Cardiac atrium fibroblast (primary cell): ENCODE data around the genes GOLIM4 and SEC62.

GRCh38 chr3:161077150-161077481 is 28.0 kb downstream of the B3GALNT1 start:
- RAMPAGE, long total RNA: no peak

DNA sequence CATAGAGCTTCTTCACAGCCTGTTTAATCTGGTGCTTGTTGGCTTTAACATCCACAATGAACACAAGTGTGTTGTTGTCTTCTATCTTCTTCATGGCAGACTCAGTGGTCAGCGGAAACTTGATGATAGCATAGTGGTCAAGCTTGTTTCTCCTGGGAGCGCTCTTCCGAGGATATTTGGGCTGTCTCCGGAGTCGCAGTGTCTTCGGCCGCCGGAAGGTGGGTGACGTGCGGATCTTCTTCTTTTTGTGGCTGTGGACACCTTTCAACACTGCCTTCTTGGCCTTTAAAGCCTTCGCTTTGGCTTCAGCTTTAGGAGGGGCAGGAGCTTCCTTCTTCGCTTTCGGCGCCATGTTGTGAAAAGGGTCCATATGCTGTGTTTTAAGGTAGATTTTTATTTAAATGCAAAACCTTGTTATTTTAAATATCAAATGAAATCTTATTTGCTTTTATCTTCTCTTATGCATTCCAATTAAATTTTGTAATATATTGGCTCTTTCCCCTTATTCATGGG is 58.0 kb upstream of the SPTSSB start:
- RAMPAGE, long total RNA: no peak

DNA sequence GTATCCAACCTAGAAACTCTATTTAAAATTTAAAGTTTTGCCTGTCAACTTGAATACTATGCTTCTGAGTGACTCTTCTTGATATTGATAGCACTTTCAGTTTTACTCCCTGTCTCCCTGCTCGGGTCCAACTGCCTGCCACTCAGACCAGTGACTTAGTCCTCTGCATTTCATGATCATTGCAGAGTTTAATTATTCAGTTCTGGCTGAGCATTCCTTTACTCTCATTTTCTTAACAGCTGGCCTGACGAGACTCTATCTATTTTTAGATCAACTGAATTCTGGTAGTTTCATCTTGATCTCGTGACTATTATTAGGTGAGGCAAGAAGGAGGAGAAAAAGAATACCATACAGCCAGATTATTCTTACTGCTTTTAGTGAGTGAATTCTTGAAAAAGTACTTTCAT is 617.4 kb downstream of the SI start:
- RAMPAGE, long total RNA: no peak

DNA sequence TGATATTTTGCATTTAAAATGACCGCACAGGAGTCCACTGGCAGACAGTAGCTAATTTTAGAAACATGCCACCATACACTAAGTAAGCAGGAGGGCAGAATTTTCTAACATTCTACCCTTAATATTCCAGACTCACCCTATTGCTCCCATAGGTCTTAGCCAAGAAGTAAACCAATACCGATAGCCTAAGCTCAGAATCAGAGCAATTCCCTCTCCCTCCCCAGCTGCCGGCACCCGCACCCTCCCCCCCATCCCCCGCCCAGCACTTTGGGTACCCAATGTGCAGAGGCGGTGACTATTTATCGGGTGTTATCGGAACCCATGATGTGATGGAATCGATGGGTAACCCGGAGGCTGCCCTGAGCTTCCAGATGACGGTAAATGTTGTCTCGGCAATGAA is 1.8 kb downstream of the SLITRK3 start:
- RAMPAGE, long total RNA: no peak

GRCh38 chr3:168011128-168011796 is 84.5 kb downstream of the GOLIM4 start:
- RAMPAGE, long total RNA: no peak

DNA sequence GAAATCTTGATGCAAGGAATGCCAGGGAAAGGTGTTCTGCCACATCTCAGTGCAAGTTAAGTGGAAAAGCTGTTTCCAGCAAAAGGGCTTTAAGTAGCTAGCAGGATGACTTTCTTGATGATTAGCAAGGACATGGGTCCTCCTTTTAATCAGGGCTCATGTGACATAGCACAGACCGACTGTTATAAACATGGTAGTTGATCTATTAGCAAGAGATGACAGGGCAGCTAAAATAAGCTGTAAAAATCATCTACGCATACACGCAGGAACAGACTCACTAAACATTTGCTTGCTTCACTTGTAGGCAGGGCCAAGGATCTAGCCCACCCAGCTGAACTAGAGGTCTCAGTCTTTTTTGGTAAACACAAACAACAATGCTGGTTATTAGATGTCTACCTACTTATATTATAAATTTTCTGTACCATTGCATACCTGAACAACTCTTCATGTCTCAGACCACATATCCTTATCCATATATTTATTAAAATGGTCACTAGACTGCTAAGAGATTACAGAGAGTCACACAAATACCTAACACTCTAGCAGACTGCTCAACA is 68.9 kb downstream of the GOLIM4 start:
- RAMPAGE, long total RNA: no peak

- RAMPAGE, long total RNA: no peak
Measured at GRCh38 chr3:168027604-168028100, 68.1 kb downstream of the GOLIM4 start.

GRCh38 chr3:168044878-168045424 is 50.8 kb downstream of the GOLIM4 start:
- RAMPAGE, long total RNA: no peak

- RAMPAGE, long total RNA: no peak
Measured at GRCh38 chr3:168095078-168095972, at the start of gene GOLIM4. Gene GOLIM4 (minus strand): TSS chr3:168095924.

GRCh38 chr3:169141134-169141790 is 522.2 kb downstream of the MECOM start:
- RAMPAGE, long total RNA: no peak

DNA sequence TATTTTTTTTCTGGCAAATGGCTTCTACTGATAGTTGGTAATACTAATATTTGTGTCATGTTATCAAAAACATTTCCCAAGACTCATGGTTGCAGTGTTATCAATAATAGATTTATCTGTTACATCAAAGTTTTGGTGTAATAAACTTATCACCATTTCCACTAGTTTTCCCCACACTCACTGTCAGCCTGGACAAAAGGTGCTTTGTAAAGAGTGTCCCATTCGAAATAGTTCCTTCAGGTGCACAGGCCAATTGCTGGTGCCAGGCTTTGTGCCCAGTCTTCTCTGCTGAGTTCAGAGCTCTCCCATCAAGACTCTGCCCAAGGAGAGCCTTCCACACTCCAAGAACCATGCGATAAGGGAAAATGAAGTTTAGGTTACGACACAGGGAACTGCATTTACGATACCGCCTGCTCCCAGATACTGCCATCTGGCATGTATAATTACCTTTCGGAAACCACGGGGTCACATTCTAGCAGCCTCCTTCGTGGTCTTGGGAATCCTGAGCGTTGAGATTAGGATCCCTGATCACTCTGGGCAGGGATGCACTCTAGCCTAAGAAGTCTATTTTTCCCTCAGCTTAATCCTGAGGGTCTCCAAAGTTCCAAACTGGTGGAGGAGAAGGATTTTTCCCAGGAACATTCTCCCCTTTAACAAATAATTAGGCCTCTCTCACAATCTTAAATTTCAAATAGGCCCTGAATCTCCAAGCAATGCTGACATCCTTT is 379.5 kb downstream of the MECOM start:
- RAMPAGE, long total RNA: no peak

DNA sequence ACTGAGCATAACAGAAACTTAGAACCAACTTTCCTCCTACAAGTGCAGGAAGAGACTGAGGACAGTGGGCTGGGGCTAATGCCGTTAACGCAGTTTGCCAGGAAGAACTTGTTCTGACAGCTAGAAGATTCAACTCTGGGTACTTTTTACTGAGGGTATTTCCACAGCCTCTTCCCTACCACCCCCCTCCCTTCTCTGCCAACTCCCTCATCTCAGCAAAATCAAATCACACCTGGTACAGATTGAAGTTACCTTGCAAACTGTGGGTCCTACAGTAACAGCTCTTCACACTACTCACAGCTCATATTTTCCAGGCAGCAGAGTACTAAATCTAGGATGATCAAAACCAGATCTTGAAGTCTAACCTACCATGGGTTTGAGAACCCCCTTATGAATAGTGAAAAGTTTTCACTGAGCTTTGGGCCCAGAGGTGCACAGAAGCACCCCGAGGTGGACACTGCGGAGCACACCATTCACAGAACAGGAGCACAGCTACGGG is 338.8 kb downstream of the MECOM start:
- RAMPAGE, long total RNA: no peak

DNA sequence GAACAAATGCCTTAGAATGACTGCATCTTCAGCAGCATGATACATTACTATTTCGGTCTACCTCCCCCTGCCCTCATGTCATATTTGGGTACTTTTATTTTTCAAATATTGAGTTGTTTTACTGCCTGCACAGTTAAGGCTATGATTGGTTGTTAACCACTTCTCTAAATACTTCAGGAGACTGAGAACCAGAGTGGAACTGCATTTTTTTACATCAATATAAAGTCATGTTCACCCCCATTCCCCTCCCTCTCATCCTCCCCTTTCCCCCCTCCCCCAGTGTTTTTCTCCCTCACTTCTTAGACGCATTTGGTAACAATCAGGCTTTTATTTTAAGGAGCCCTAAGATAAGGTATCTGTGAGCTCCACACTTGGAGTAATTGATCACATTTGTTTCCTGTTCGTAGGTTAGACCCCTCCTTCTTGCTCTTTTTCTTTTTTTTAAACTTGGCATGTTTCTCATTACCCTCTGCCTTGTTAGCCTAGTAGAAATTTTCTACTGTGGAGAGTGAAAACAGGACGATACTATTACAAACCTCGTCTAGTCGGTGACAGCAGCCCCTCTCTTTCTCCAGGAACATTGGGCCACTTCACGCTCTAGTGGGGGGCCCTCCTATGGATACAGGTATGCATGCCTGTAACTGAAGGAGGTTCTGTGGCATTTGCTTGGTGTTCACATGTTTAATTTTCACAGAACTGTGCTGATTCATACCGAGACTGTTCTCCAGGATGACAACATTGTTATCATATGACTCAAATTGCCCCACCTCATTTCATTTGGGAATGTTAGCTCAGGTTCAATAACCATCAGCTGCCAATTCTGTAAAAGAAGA is 314.5 kb downstream of the MECOM start:
- RAMPAGE, long total RNA: no peak

GRCh38 chr3:169389233-169389516 is 274.3 kb downstream of the MECOM start:
- RAMPAGE, long total RNA: no peak

- RAMPAGE, long total RNA: no peak
Measured at GRCh38 chr3:169421468-169422094, 241.9 kb downstream of the MECOM start.

DNA sequence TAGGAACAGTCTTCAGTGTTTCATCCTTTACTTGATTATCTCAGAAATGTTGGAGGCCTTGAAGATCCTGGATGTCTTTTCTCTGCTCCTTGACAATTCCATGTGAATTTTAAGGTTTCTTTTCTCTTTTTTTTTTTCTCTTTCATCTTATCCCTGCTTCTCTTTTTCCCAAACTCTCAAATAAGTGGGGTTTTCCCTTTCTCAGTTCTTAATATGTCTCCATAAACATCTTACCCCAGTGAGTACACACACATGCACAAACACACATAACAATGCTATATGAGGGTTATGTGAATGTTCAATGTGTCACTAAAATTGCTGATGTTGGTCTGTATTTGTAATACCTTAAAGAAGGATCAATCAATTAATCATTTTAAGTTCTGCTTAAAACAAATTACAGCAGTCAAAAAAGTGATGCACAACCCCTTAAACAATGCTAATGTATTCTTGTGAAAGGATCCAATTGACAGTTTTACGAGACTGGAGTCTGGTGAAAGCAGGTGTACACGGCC is 36.8 kb downstream of the MECOM start:
- RAMPAGE, long total RNA: no peak

DNA sequence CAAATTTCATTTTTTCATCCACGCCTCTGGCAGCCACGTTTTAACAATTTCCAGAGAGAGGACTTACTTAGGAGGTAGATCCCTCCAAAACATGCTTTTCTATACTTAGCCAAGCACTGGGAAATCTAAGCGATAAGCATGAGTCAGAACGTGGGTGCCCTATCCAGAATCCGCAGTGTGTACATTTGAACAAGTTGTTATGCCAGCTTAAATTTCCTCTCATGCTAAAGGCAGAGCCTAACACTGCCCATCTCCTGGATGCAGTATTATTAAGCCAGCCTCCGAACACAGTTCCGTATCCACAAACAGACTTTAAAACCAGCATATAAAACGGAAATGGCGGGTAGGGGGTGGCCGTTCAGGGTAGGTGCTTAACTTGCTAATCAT is 1.1 kb upstream of the LRRIQ4 start:
- RAMPAGE, long total RNA: no peak

- RAMPAGE, long total RNA: no peak
Measured at GRCh38 chr3:169835957-169836418, 23.3 kb upstream of the LRRC34 start.

GRCh38 chr3:169870053-169870501 is 342 bp upstream of the LRRC31 start:
- RAMPAGE, long total RNA: no peak

DNA sequence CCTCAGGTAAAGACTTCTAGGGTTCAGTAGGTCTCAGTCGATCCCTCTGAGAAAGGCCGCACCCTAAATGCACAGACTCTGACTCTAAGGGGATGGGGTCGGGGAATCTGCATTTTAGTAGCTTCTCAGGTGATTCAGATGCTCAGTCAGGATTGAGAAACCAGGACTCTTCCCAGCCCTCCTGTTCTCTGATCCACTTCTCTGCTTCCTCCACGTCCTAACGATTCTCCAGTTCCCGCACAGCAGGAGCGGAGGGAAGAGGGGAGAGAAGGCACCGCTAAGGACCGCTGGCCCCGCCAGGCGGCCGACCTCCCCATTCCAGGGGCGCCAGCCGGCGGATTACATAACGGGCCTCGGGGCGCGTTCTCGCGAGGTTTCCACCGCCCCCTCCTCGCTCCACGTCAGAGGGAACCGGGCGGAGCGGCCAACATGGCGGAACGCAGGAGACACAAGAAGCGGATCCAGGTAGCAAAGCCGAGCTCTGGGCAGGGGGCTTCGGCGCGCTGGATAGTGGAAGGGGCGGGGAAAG is at the start of gene SEC62:
SEC62 (plus strand) TSS at position 414 of the 529 bp plus-strand sequence.
- RAMPAGE, long total RNA: start-site peak on the plus strand centred at position 424 of the sequence, 23 bp wide, 2,387 and 355 reads in 2 replicates